Daoy (cell line): ENCODE measurements around the genes ZNF280B and ZNF70.

DNA sequence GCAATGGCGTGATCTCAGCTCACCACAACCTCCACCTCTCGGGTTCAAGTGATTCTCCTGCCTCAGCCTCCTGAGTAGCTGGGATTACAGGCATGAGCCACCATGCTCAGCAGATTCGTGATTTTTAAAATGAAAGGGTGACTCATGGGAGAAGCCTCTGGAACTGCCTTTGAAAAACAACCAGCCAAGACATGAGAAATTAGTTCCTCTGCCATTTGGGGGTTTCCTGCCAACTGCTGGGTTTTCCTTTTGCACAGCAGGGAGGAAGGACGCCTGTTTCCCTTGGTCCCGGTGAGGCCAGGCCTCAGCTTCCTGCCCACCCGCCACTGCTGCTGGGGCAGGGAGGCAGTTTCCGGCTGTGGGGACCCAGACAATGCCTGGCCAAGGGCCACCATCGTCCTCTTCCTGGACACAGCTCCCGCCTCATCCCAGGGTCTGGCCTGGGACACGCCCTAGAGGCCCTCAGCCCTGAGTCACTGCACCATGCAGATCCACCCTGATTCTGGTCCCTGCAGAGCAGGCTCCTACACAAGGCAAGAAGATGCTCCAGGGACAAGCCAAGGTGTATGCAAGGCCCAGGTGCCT, 10.2 kb downstream of the PPM1F start:
- RAMPAGE, long total RNA, result no peak

- RAMPAGE, long total RNA, result no peak
Observed at GRCh38 chr22:21958338-21959102, 5.9 kb upstream of the PPM1F start.

GRCh38 chr22:21961703-21962290, 9.1 kb upstream of the PPM1F start:
- RAMPAGE, long total RNA, result no peak

DNA sequence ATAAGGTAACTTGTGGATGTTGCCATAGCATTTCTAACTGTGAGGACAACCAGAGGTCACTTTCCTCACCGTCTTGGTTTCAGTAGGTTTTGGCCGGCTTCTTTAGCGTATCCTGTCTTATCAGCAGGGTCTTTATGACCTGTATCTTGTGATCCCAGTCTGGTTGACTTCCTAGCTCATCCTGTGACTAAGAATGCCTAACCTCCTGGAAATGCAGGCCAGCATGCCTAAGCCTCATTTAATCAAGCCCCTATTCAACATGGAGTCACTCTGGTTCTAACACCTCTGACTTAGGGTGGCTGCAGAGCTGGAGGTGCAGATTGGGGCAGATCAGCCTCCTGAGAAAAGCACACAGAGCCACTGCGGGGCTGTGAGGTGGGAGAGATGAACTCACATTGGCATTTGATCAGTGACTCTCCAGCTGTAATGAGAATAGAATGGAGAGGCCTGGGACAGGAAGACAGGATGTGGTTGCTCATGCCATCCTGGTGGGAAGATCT, 41.1 kb upstream of the TOP3B start:
- RAMPAGE, long total RNA, result no peak

GRCh38 chr22:22168513-22169003, 76.0 kb upstream of the VPREB1 start:
- RAMPAGE, long total RNA, result no peak

DNA sequence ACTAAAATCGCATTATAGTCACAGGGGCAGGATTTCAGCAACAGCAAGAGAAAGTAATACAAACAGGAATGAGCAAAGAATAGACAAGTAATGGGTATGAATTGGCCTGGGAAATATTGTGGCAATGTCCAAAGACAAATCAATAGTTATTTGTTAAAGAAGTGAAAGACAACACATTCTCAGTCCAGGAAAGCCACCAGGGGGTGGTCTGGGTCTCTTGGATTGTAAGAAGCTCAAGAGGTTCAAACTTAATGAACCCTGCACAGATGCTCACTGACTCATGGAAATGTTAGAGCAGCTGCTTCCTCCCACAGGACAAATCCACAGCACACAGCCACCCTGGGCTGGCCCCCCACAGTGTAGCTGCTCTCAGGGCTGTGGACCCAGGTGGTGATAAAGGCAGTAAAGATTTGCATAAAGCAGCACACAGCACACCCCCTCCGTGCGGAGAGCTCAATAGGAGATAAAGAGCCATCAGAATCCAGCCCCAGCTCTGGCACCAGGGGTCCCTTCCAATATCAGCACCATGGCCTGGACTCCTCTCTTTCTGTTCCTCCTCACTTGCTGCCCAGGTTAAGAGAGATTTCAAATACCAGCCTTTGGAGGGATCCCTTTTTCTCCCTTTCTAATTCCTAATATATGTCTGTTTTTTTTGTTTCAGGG, 124.7 kb downstream of the VPREB1 start:
- RAMPAGE, long total RNA, result no peak

- RAMPAGE, long total RNA, result no peak
Observed at GRCh38 chr22:22508385-22509037, at the start of gene ZNF280B. TSS of gene ZNF280B (minus strand) at chr22:22508742.

- RAMPAGE, long total RNA, result no peak
Observed at GRCh38 chr22:22547579-22548132, 11.4 kb downstream of the PRAME start.

- RAMPAGE, long total RNA, result no peak
Observed at GRCh38 chr22:22550431-22551593, 8.3 kb downstream of the PRAME start.

DNA sequence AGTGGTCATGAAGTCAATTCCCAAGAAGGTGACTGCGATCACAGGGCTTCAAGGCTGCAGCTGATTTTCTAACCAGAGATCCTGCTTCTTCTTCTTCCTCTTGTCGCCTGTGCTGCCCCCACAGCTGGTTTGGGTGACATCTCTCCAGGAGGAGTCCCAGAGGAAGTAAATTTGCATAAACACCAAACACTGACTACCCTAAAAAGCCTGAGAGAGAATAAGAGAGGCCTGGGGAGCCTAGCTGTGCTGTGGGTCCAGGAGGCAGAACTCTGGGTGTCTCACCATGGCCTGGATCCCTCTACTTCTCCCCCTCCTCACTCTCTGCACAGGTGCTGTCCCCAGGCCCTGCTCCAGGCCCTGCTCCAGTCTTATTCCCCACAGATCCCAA, 42.1 kb downstream of the GGTLC2 start:
- RAMPAGE, long total RNA, result no peak

DNA sequence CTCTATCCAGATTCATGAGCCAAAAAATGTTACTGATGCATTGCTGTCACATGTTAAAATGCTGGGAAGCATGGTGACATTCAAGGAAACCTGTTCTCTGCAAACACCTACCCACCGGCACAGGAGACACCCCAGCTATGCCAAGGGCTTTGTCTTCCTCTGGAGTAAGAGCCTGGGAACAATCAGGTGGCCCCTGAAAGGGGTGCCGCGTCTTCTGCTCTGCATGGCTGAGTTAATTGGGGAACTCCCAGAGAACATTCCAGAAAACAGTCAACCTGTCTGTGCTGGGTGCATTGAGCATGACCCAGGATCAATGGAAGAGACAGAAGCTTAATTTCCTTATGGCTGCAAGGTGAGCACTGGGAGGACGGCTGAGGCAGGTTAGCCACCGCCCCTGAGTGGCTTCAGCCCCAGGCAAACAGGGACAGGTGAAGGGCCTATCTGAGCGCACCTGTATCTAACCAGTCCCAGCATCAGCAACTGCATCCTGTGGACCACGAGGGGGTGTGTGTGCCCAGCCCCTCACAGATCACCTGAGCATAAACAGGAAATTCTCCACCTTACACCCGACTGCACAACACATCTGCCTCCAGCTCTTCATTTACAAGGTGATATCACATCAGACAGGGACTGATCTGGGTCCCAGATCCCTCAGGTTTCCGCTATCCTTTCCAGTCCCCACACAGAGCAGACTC, 108.5 kb downstream of the GGTLC2 start:
- RAMPAGE, long total RNA, result no peak

DNA sequence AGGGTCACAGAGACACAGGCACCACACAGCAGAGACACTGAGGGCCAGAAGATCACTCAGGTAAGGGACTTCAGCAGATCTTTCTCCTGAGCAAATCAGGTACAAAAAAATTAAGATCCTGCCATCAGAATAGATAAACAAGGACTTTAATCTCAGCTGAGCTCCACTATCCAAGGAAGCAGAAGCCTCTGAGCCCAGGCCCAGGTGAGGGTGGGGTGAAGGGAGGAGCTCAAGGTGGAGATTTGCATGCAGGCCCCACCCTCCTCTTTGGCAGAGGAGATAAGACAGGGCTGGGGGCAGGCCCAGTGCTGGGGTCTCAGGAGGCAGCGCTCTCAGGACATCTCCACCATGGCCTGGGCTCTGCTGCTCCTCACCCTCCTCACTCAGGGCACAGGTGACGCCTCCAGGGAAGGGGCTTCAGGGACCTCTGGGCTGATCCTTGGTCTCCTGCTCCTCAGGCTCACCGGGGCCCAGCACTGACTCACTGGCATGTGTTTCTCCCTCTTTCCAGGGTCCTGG, 114.0 kb downstream of the GGTLC2 start:
- RAMPAGE, long total RNA, result no peak

DNA sequence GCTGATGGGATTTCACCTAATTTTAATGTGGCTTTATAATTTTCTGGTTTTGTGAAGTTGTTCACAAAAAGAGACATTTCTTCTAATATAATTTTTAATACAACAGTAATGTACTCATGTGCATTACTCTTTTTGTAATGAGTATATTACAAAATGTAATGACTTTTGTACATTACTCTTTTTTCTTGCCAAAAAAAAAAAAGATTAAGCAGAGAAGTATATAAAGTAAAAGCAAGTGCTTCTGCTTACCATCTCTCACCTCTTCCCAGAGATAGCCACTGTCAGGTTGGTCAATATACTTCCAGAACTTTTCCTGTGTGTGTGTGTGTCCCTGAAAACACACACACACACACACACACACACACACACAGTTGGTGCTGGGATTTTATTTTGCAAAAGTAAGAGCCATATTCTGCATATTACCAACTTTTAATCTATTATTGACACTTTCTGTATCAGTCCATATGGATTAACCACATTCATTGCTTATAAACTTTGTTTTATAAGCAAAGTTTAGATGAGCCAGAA, 2.4 kb downstream of the IGLL5 start:
- RAMPAGE, long total RNA, result no peak

- RAMPAGE, long total RNA, result no peak
Observed at GRCh38 chr22:22928424-22929271, 41.0 kb downstream of the IGLL5 start.

GRCh38 chr22:23067789-23068049, 2.6 kb upstream of the GNAZ start:
- RAMPAGE, long total RNA, result no peak

DNA sequence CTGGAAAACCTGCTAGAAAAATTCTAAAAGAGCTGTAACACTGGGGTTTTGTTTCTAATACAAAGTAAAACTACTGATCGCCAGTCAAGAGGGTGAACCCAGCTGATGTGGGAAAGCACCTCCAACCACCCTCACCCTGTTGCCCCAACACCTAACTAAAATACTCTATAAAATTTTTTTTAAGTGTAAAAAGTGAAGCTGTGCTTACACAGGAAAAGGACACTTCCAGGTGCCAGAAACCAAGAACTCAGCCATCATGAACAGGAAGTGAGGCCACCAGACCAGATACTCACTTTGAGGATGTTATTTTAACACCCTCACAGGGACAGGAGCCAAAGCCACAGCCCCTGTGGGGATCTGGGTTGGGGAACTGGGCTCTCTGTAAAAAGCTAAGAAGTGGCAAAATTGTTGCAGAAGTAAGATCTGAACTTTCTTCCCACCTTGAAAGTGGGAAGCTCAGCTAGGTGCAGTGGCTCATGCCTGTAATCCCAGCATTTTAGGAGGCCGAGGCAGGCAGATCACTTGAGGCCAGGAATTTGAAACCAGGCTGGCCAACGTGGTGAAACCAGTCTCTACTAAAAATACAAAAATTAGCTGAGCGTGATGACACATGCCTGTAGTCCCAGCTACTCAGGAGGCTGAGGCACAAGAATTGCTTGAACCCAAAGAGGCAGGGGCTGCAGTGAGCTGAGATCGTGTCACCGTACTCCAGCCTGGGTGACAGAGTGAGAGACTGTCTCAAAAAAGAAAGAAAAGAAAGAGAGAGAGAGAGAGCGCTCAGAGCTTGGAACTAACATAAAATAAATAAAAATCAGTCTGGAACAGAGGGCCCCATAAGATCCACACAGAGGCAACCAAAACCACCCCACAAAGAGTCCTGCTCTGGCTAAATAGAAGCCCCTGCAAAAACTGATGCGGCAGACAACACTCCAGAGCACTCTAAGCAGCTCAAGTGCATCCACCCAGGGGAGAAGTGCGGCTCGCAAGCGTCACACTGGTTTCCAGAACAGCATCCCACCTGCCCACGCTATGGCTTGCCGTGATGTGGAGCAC, 3.6 kb downstream of the RSPH14 start:
- RAMPAGE, long total RNA, result no peak

GRCh38 chr22:23281707-23282665, 101.7 kb downstream of the BCR start:
- RAMPAGE, long total RNA, result no peak

DNA sequence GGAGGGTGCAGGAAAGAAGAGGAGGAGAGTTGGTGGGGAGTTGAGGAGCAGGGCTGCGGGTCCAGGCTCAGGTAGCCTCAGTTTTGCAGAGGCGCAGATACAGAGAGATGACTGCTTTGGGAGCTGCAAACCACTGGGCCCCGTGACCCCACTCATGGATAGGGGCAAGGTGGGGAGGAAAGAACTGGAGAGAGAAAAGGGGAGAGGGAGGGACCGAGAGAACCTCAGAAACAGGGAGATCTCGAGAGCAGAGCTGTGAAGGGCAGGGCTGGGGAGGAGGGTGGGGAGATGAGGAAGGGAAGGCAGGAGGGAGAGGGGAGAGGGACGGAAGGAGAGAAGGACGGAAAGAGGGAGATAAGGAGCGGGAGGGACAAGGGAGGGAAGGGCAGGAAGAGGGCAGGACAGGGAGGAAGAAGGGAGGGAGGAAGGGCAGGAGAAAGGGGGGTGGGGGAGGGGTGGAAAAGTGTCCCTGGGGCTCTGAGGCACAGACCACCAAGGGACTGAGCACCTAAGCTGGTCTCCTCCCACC, 46.3 kb downstream of the IGLL1 start:
- RAMPAGE, long total RNA, result no peak

DNA sequence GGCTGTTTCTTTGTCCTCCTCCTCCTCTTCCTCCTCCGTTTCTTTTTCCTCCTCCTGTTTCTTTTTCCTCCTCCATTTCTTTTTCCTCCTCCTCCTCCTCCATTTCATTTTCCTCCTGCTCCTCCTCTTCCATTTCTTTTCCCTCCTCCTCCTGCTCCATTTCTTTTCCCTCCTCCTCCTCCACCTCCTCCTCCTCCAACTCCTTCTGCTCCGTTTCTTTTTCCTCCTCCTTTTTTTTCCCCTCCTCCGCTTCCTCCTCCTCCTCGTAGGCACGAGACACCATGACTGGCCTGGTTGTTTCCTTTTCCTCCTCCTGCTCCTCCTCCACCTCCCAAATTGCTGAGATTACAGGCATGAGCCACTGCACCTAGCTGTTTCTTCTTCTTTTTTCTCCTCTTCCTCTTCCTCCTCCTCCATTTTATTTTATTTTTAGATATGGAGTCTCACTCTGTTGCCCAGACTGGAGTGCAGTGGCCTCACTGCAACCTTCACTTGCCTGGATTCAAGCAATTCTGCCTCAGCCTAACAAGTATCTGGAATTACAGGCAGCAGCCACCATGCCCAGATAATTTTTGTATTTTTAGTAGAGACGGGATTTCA, 25.7 kb upstream of the DRICH1 start:
- RAMPAGE, long total RNA, result no peak

DNA sequence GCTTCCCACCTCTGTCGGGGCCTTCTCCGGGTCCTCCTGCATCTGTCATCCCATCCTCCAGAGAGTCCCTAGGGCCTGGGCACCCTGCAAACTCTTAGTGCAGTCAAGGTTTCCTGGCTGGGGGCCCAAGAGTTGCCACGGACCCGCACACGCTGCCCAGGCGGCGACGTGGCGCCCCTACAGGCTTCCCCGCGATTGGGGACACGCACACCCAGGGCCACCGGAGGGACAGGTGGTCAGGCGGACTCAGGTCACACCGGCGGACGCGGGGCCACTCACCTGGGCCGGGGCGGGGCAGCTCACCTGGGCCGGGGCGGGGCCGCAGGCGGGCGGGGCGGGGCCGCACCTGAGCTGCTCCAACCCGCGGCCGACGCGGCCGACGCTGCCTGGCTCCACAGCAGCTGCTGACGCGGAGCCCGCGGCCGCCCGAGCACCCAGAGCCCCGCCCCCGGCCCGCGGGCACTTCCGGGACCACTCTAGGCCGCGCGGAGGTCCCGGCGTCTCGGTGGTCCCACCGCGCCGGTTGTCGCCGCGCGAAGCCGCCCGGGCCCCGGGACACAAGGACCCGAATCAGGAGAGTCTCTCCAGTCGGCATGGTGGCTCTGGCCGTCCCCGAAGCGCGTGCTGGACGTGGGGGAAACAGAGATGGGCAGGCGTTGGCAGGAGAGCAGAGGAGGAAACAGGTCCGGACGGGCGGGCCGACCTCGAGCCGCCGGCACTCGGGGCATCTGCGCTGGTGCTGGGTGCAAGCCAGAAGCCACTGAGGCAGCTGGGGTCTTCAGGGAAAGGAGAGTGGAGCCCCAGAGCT, at the start of gene ZNF70:
ZNF70 (minus strand) TSS at position 411 of the 808 bp plus-strand sequence.
- RAMPAGE, long total RNA, result no peak